ENCODE results near the genes UGT8 and TRAM1L1.

GRCh38 chr4:113316664-113317504 is 267.4 kb downstream of the ANK2 start:
- RRBS = no CpG with 5 or more reads among the region's 4 CpGs

DNA sequence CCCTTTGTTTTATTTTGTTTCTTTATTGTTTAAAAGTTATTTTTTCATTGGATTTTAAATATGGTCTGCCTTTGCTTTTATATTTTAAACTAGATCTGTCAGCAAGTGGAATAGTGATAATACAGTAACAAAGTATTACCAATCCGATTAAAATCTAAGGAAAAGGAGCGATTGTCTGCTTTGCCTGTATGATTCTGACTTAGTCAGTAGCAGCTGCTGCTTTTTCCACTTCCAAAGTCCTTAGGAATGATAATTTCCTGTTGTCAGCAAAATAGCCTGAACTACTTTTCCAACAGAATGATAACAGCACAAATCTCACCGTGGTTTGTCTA is 289.9 kb downstream of the ANK2 start:
- RRBS = no CpG with 5 or more reads among the region's 3 CpGs

GRCh38 chr4:113394636-113395297 is 345.3 kb downstream of the ANK2 start:
- RRBS = no CpG with 5 or more reads among the region's 6 CpGs

DNA sequence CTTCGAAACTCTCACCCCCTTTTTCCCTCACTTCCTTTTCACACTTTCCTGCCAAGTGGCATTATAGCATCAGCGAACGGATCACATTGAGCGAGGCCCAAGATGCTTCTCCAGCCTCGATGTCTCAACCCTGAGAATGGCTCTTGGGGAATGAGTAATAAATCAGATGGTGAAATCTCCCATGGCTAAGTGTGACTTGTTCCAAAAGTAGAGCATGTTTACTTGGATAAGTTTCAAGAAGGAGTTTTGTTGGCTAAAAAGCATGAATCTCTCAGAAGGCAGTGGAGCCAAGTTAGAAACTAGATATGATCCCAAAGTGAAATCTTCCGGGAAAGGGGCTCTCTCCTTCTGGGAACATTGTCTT is 316.3 kb downstream of the CAMK2D start:
- RRBS = no CpG with 5 or more reads among the region's 6 CpGs

DNA sequence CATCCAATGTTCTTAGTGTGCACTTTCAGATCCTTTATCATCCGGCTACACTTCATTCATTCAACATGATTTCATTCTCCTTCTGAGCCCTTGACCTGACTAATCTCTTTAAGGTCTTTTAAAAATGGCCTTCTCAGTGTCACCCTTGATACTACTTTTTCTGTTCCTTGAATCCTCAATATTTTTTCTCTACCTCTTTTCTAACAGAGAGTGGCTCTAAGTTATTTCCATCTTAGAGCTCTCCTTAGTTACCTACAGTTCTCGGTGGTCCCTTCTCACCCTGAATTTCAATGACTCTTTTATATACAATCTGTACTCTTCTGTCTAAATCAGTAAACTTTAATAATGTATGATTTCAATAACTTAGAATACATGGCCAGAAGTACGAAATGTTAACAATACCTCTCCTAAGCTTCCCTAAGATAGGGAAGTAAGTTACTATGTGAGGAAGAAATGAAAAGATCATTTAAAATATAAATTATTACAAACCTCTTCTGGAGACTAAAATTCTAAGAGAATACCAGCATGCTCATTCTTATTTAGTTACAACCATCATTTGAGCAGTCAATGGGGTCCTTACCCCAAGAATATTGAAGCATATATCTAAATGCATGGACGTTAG is 228.7 kb downstream of the CAMK2D start:
- RRBS = no CpG with 5 or more reads among the region's 4 CpGs

GRCh38 chr4:113640983-113641559 is 120.5 kb downstream of the CAMK2D start:
- RRBS = no CpG with 5 or more reads among the region's 2 CpGs

GRCh38 chr4:113645776-113646211 is 115.7 kb downstream of the CAMK2D start:
- RRBS = no CpG with 5 or more reads among the region's 2 CpGs

- RRBS = no CpG with 5 or more reads among the region's 1 CpG
These were observed 76.8 kb downstream of the CAMK2D start for GRCh38 chr4:113684689-113685166.

- RRBS = 2% methylated on average over 8 of the region's 85 CpGs
These were observed at the start of gene UGT8 for GRCh38 chr4:114598220-114599218. Gene UGT8, plus strand, starts transcription at chr4:114598807.

- RRBS = no CpG with 5 or more reads among the region's 13 CpGs
These were observed 17.4 kb downstream of the UGT8 start for GRCh38 chr4:114615954-114616476.

DNA sequence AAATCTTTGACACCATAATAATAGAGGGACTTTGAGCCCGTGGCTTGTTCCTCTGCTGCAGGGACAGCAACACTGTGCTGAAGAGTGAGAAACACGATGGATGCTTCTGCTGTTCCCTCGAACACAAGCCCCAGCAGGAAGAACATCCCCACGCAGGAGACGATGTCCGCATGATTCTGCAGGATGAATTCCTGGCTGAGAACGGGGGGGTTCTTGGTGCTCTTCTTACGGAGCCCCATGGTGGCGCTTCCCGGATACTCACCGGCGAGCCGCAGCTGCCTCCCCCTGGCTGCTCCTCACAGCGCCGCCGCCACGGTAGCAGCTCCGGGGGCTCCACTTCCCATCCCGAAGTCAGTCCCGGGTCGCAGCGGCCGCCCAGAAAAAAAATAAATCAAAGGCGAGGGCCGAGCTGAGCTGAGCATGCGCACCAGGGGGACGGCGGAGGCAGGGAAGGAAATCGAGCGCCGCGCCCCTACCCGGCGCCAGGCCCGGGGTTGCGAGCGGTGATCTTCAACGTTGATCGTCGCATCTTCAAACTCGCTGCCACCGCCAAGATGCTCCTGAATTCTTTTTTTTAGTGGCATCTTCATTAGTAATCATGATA is at the start of gene TRAM1L1:
TRAM1L1 (minus strand) TSS at position 422 of the 604 bp plus-strand sequence.
- RRBS = 2% methylated on average over 8 of the region's 42 CpGs

- RRBS = no CpG with 5 or more reads among the region's 2 CpGs
These were observed 289.9 kb upstream of the TRAM1L1 start for GRCh38 chr4:117375302-117375702.

DNA sequence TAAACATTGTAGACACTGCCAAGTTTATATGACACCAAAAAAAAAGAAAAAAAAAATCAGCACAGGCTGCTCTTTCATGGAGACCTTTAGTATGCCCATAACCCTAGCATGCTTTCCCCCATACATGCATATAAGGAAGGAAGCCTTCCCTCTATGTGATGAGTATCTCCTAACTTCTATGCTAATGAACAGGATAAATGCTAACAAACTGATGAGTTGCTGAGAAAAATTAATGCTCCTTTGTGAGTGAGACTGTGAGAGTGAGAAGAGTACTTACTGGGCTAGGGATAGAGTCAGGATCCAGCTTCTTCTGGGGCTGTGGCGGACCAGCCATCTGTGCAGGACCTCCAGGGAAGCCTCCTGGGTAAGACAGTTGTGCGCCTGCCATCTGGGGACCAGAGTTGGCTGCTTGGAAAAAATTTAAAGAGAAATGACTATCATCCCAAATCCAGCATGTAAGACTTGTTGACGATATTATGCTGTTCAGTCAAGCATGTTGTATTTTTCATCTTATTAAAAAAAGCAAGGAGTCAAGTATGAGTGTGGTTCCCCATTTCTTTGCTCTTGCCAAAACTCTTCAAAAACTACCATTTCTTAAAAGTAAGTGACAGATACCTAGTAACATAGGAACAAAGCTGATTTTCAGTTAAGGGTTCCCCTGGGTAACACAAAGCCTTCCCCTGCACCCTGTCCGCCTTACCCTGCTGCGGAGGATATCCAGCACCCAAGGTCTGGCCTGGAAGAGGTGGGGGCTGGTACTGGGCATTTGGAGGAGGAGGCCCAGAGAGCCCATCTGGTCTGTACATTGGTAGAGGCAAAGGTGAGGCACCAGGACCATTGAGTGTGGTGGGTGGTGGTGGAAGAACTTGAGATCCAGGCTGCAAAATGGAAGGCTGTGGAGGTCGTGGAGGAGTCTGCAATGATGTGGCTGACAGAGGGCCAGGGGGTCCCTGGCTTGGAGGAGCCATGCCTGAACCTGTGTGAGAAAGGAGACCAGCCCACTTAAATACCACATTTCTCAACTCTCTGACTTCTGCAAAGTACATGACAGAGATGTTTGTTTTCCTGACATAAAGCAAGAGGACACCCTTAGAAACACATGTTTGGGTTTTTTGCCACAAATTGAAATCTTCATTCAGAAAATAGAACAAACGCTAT is 20.8 kb downstream of the SEC24D start:
- RRBS = no CpG with 5 or more reads among the region's 7 CpGs

- RRBS = no CpG with 5 or more reads among the region's 2 CpGs
These were observed 31.7 kb downstream of the SYNPO2 start for GRCh38 chr4:118920263-118920827.

DNA sequence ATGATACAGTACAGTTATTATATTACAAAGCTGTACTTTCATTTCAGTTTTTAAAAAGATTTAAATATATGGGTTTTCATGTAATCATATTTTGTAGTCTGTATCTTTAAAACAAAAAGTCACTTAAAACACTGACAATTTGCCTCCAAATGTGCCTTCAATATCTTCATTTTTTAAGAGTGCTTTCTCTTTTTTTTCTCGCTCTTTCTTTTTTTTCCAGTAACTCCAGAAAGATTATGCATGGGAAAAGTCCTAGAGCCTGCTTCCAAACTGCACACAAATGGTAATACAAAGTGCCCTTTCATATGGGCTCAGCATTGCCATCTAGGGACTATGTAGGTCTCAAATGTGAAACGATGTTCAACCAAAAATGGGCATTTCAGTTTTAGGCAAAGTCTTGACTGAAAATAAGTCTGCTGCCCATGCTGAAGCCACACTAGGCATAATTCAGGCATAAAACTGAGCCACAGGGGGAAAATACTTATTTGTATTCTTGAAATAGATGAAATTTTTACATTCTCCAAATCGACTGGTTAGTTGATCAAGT is 65.5 kb downstream of the SYNPO2 start:
- RRBS = no CpG with 5 or more reads among the region's 3 CpGs

DNA sequence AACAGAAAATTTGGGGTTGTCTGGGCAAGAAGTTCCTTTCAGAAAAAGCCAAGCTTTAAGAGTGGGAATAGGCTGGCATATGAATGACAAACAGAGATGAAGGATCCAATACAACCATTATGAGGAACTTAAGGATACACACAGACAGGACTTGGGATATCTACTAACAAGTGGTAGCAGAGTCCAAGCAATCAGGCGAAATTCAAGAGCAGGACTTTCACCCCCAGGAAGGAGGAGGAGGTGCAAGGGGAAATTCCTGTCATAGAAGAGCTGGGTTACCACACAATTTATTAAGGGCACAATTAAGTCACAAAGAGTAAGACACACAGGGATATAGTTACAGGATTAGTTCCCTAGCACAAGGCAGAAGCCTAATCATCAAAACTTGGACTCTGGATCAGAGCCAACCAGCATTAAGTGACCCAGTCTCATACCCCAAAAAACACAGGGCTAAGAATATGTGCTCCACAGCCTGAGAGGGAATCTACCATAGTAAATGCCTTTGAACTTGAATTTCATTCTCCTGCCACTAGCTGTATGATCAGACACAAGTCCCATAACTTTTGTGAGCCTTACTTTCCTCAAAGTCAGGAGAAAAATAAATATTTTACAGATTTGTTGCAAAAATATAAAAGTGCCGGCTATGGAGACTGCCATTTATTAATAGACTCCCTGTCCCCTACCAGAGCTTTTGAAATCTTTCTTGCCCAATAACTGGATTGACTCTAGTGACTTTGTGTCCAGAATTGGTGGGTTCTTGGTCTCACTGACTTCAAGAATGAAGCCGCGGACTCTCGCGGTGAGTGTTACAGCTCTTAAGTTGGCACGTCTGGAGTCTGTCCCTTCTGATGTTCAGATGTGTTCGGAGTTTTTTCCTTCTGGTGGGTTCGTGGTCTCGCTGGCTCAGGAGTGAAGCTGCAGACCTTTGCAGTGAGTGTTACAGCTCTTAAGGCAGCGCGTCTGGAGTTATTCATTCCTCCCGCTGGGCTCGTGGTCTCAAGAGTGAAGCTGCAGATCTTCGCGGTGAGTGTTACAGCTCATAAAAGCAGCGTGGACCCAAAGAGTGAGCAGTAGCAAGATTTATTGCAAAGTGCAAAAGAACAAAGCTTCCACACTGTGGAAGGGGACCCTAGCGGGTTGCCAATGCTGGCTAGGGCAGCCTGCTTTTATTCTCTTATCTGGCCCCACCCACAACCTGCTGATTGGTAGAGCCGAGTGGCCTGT is 87.1 kb downstream of the SYNPO2 start:
- RRBS = no CpG with 5 or more reads among the region's 19 CpGs

- RRBS = no CpG with 5 or more reads among the region's 30 CpGs
These were observed 105.6 kb upstream of the MYOZ2 start for GRCh38 chr4:119029588-119030920.

DNA sequence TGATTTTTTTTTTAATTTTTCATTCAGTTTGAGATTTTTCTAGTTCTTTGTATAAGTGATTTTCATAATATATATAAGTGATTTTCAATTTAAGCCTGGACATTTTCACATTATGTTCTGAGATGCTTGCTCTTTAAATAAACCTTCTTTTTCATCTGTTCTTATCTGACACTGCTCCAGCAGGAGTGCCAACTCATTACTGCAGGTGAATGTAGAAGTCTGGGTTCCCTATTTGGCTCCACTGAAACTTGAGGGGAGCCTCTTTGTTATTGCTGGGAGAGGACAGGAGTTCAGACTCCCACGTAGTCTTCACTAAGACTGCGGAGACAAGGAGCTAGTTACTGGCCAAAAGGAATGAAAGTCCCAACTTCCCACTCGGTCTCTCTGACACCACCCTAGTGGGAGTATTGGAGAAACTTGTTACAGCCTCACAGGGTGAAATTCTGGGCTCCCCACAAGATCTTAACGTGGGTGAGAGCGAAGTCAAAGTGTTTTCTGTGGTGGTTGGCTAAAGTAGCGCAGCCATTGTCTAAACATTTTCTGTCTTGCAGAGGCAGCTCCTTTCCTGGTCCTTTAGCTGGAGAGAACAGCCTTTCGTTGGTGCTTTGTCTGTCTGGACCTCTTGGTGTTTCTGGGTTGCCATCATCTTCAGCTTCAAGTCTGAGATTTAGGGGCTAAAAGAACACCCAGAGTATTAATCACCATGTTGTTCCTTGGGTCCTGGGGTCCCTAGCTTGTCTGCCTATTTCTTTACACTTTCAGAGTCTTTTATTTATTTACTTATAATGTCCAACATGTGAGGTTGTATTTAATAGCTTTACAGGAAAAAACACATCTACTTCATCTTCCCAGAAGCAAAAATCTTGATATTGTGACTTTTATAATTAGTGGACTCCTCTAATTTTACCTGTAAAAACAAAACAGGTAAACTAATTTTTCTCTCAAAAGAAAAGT is 13.6 kb downstream of the MYOZ2 start:
- RRBS = no CpG with 5 or more reads among the region's 7 CpGs

GRCh38 chr4:119266938-119267572 is 33.4 kb downstream of the C4orf3 start:
- RRBS = no CpG with 5 or more reads among the region's 2 CpGs